ENCODE results near the gene TRIM29.

GRCh38 chr11:118910391-118910972 lies 15.2 kb downstream of the BCL9L start:
- RRBS = 10% methylated on average over 11 of the region's 55 CpGs

- RRBS = no CpG with 5 or more reads among the region's 21 CpGs
Observed at GRCh38 chr11:118921864-118923015, 3.5 kb downstream of the BCL9L start.

DNA sequence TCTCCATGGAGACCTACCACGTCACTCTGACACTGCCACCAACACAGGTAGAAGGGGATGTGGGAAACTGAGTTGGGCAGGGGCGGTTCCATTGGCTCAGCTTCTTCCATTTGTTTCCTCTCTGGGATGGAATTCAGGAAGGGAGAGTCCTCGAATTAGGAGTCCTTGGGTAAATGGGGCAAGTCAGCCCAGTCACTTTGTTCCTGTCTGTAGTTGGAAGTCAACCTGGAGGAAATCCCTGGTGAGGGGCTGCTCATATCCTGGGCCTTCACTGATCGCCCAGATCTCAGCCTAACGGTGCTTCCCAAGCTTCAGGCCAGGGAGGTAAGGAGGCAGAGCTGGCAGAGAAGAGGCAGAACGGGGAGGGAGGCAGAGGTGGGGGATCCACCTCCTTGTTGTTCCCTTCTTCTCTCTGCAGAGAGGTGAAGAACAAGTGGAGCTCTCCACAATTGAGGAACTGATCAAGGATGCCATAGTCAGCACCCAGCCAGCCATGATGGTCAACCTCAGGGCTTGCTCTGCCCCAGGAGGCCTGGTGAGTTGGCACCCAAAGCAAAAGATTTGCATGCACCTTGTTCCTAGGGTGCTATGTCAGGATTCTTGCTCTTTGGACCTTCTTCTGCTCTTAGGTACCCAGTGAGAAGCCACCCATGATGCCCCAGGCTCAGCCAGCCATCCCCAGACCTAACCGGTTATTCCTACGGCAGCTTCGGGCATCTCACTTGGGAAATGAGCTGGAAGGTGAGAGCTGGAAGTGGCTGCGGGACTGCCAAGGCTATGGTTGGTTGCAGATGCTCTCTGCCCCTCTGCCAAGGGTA lies 3.7 kb downstream of the C2CD2L start:
- RRBS = no CpG with 5 or more reads among the region's 10 CpGs

GRCh38 chr11:119266070-119267012 lies 50.6 kb downstream of the MCAM start:
- RRBS = no CpG with 5 or more reads among the region's 10 CpGs

DNA sequence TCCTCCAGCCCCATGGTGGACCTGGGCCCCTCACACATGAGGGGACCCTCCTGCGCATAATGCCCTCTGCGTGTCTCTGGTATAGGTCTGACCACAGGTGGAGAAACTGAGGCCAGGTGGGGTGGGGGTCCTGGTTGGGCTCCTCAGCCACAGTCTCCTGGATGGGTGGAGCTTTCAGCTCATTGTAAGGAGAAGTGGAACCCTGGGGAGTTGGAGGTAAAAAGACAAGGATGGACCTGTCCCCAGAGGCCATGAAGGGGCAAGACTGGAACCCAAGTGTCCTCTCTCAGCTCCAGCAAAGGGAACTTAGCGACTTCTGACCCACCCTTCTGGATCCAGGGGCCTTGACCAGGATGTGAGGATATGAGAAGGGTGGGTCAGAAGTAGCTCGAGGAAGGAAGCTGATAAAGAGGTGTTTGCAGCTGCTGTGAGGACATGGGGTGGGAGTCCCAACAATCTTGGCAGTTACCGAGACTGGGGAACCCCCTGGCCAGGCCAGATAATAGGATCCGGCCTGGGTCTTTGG lies 2.6 kb upstream of the MCAM start:
- RRBS = no CpG with 5 or more reads among the region's 6 CpGs

DNA sequence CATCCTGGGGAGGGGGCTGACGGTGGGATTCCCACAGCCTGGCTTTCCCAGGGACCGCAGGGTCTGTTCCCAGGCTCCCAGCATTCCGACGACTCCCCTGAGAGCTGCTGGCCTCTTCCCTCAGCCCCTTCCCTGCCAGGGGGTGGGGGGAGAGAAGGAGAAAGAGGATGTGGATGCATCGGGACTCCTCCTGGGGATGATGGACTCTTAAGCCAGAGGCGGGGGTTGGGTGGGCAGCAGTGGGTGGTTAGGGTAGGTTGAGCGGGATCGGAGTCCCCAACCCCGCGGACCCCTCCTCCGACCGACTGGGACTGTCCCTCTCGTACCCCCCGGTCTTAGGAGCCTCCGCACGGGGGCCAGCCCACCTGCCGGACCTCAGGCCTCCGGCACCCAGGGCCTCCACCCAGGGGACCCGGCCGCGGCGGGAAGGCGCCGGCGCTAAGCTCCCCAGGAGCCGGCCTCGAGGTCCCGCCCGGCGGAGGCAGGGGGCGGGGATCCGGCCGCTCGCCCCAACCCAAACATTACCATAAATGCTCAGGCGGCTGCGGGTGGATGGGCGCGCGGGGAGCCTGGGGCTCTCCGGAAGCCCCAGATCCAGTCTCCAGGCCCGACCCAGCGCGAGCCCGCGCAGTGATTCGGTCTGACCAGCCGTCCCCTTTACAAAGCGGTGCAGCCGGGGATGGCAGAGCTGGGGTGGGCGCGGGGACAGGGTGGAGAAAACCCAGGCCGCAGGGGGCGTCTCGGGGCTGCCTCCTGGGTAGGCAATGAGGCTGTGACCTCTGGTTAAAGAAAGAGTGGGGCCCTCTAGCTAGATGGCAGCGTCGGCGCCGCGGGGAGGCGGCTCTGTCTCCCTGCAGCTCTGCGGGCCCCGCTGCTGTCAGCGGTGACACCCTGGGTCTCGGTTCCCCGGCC lies 3.9 kb upstream of the MCAM start:
- RRBS = 75% methylated on average over 15 of the region's 65 CpGs

- RRBS = no CpG with 5 or more reads among the region's 15 CpGs
Observed at GRCh38 chr11:119334831-119335413, 595 bp downstream of the RNF26 start.

DNA sequence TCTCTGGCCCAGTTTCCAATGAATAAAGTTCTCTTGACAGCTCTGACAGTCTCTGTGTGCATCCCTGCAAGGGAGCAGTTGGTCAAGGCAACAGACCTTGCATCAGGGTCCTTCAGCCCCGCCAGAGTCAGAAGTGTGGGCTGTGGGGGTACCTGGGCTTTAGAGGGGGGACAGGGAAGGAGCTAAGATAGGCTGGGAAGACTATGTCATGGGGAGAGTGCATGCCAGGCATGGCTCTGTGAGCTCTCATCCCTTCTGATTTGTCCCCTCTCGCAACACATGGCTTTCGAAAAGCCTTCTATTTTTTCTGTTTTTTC lies 2.9 kb downstream of the RNF26 start:
- RRBS = no CpG with 5 or more reads among the region's 3 CpGs

GRCh38 chr11:119337584-119338784 lies 2.7 kb downstream of the C1QTNF5 start:
- RRBS = no CpG with 5 or more reads among the region's 24 CpGs

GRCh38 chr11:119364718-119365815 lies 16.4 kb downstream of the USP2 start:
- RRBS = no CpG with 5 or more reads among the region's 13 CpGs

DNA sequence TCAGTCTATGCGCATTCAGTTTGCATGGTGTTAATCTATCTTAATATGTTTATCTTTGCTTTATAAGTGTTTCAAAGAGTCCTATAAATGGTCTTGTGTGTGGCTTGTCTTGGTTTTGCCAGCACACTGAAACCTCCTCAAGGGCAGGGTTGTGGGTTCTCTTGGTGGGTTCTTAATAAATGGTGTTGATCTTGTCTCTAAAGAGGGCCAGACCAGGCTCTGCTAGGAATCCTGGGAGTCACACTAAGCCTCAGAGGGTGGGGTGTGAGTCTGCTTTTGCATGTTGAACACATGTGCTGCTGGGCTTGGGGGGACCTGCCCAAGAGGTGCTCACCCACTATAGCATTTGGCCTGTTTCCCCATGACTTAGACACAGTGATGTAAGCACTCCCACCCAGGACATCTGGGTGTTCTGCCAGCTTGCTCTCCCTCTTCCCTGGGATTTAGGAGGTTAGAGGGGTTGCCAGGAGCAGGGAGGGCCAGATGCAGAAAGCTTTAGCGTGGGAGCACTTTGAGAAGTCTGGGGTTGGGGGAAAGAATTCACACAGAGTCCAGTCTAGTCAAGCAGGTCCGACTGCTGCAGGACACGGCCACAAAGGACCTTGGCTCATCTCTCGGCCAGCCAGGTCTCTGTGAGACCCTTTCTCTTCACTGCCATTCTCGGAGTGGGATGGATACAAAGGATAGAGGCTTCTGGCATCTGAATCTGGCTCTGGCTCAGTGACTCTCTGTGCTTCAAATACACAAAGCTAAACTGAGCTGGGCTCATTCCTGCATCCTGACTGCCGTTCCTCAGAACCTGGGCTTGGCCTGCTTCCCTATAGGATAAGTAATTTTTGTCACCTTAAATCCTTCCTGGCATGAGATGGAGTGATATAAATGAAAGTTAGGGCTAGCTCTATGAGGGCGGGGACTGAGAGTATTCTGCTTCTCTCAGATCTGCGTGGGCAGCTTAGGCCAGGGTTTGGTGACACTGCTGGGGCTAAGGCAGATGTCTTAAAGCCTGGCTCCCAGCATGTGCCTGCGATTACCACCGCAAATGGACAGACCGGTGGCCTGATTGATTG lies 14.7 kb downstream of the USP2 start:
- RRBS = no CpG with 5 or more reads among the region's 12 CpGs

GRCh38 chr11:119375961-119376990 lies 5.2 kb downstream of the USP2 start:
- RRBS = no CpG with 5 or more reads among the region's 17 CpGs

DNA sequence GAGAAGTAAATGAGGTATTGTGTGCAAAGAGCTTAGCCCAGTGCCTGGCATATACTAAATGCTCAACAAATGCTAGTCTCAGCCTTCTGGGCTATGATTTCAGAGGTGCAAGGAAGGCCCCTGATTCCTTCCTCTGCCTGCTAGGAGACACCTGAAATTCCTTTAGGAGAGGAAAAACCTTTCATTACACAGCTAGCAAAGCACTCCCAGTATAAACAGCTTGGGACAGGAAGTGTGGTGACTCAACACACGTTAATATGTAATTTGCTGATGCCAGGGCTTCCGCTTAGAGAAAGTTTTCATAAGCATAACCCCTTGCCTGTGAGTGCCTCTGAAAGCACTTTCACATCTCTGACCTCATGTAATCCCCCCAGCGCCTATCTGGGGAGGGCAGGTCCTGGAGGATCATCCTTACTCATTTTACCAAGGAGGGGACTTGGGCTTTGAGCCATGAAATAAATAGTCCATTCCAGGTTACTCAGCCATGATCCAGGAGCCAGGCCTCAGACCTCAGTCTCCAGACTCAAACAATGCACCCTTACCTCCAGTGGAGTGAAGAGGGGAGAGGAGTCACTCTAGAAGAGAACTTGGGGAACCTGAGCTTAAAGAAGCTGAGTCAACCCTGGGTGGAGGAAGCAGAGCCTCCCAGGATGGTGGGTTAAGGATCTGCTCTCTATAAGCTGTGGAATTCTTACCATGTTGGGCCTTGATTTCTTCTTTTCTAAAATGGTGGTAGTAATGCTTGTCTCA lies 113.4 kb downstream of the NECTIN1 start:
- RRBS = no CpG with 5 or more reads among the region's 3 CpGs

GRCh38 chr11:119664866-119665441 lies 64.0 kb downstream of the NECTIN1 start:
- RRBS = no CpG with 5 or more reads among the region's 37 CpGs

- RRBS = no CpG with 5 or more reads among the region's 8 CpGs
Observed at GRCh38 chr11:119723662-119724371, 5.2 kb downstream of the NECTIN1 start.

GRCh38 chr11:120137750-120138865 lies at the start of gene TRIM29:
TRIM29 (minus strand) TSS chr11:120138113.
- RRBS = no CpG with 5 or more reads among the region's 34 CpGs

- RRBS = 88% methylated on average over 2 of the region's 11 CpGs
Observed at GRCh38 chr11:120192609-120193035, 18.2 kb upstream of the OAF start.

- RRBS = 63% methylated on average over 1 of the region's 13 CpGs
Observed at GRCh38 chr11:120193036-120193783, 17.6 kb upstream of the OAF start.

DNA sequence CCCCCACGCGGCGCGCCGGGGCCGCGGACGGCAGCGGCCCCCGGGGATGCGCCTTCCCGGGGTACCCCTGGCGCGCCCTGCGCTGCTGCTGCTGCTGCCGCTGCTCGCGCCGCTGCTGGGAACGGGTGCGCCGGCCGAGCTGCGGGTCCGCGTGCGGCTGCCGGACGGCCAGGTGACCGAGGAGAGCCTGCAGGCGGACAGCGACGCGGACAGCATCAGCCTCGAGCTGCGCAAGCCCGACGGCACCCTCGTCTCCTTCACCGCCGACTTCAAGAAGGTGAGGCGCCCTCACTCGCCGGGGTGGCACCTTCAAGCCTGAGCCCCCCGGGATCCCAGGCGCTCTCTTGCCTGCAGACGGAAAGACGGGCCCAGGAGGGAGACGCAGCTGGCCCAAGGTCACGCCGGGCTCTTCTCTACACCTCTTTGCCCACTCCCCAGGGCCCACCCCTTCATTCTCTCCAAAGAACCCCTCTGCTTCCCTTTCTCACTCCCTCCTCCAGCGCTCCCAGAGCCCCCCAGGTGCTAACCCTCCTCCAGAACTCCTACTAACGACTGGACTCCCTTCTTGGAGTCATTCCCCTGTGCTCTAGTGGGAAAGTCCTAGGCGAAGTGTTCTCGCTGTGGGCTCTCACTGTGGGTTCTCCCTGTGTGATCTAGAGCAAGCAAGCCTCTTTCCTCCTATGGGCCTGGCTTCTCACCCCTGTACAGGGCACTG lies 559 bp downstream of the OAF start:
- RRBS = 2% methylated on average over 22 of the region's 55 CpGs

DNA sequence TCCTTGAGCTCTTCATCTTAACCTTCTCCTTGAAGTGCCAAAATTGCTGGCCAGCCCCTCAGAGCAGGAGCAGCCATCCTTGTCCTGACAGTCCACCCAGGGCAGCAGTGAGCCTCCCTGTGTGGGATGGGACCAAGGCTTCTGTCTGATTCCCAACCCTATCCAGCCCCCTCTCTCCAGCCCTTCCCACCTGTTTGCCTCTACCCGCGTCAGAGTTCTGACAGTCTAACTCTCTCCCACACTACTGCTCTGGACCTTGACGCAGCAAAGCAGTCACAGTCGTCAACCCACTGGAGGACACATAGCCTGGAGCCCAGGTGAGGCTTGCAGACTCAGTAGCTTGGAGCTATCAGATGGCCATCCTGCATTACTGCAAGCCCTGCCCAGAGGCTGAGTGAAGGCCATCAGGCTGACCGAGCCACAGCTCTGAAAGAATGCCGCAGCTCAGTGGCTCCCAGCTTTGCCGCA lies 3.7 kb downstream of the OAF start:
- RRBS = no CpG with 5 or more reads among the region's 7 CpGs